Brain (tissue), 1 donor: ENCODE results near the genes CYP27A1 and PTPRN.

DNA sequence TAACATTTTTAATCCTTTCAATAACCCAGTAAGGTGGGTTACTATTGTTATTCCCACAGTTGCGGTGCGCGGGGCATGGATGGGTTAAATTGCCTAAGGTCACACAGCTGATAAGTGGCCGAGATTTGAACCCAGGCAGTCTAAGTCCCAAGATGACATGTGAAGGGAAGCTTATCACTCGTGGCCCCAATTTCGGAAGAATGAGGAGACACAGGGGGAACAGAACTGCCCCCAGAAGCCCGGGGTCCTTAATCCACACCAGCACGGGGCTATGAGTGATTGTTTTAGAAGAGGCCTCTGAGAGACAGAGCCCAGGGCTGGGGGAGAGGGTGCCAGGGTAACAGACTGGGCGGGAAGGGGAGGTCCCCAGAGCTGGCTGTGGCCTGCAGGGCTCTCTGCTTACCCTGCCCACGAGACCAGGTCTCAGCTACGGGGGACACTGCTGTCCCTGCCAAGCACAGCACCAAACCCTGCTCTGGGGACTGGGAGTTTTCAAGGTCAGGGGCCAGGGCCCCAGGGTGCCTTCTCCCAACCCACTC, 80.9 kb downstream of the TNS1 start:
- RRBS, result no CpG with 5 or more reads among the region's 11 CpGs

DNA sequence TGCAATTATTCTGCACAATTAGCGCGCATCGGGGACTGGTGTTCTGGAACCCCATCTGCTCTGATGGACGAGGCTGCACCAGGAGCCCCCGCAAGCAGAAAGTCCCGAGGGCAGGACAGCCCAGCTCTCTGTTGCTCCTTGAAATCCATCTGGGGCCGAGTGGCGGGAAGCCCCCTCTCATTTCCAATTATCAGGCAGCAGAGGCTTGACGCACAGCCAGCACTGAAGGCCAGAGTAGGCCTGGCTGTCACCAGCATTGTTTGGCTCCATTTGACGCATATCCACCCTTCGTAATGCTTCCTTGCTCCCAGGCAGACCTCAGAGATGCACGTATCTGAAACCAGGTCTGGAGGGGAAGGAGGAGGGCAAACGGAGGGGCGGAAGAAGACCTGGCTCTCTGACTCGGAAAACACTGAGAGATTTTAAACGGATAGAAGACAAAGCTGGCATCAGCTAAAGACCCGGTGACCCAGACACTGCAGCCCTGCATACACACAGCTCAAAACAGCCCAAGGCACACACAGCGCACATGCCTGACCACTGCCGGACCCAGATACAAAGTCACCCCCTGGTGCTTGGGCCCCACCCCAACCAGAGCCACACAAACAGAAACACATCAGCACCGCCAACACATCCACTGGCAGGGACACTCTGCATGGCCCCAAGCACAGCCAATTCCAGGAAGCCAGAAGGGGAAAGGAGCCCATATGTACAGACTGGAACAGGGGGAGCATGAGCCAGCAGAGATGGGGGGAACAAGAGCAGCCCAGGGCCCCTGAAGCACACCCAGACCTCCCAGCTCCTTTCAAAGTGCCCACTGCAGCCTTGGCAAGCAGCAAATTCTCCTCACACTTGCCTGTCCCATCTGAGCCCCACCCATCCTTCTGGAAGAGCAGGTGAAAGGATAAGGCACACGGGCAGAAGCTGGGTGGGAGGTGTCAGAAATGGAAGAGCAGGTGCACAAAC, 69.6 kb downstream of the TNS1 start:
- RRBS, result 7% methylated on average over 3 of the region's 21 CpGs

- RRBS, result no CpG with 5 or more reads among the region's 4 CpGs
Measured at GRCh38 chr2:217938864-217939448, 63.8 kb downstream of the TNS1 start.

DNA sequence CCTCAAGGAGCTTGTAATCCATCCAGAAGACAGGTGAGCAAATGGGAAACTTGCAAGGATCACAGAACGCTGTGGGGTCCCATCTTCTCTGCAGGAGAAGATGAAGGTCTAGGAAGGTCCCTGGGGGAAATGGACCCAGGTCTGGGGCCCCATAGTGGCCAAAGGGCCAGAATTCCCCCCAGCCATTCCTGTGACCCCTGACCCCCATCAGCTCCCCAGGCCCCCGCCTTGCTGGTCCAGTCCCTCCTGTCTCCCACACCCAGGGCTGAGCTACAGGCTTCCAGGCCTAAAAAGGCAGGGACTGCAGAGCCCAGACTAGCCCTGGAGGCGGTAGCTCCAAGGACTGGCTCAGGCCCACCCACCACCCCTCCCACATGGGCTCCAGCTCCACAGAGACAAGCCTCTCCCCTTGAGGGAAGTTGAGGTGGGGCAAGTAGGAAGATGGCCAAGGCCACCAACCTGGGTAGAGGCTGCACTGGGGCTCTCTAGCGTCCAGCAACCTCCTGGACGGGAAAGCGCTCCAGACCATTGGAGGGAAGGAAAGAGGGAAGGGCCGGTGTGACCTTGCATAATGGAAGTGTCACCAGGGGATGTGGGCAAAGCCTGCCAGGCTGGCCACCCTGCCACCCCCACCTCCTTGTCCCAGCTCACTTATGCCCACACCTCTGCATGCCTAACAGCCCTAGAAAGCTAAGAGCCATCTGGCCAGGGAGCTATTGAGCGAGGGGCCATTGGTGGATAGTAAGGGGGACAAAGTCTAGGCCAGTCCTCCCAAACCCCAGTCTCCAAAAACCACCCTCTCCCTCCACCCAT, 63.1 kb downstream of the TNS1 start:
- RRBS, result no CpG with 5 or more reads among the region's 8 CpGs

DNA sequence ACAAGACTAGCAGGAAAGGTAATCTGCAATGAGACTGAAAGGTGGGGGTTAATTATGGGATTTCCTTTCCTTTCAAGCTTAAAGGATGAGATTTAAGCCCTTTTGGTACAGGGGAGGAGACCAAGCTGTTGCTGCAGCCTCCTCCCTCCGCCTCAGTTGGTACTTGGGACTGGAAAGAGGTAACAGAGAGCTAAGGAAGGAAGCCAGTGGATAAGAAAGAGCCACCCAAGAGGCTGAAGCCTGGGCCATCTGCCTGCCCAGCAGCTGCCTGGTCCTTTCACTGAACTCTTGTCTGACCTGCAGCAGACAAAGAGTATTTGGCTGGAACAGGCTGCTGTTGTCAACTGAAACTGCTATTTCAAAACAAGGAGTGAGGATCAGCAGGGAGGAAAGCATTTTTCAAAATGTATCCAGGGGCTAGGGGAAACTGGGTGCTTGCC, 30.4 kb downstream of the TNS1 start:
- RRBS, result no CpG with 5 or more reads among the region's 1 CpG

GRCh38 chr2:218034531-218035372, 32.0 kb upstream of the TNS1 start:
- RRBS, result 15% methylated on average over 2 of the region's 27 CpGs

DNA sequence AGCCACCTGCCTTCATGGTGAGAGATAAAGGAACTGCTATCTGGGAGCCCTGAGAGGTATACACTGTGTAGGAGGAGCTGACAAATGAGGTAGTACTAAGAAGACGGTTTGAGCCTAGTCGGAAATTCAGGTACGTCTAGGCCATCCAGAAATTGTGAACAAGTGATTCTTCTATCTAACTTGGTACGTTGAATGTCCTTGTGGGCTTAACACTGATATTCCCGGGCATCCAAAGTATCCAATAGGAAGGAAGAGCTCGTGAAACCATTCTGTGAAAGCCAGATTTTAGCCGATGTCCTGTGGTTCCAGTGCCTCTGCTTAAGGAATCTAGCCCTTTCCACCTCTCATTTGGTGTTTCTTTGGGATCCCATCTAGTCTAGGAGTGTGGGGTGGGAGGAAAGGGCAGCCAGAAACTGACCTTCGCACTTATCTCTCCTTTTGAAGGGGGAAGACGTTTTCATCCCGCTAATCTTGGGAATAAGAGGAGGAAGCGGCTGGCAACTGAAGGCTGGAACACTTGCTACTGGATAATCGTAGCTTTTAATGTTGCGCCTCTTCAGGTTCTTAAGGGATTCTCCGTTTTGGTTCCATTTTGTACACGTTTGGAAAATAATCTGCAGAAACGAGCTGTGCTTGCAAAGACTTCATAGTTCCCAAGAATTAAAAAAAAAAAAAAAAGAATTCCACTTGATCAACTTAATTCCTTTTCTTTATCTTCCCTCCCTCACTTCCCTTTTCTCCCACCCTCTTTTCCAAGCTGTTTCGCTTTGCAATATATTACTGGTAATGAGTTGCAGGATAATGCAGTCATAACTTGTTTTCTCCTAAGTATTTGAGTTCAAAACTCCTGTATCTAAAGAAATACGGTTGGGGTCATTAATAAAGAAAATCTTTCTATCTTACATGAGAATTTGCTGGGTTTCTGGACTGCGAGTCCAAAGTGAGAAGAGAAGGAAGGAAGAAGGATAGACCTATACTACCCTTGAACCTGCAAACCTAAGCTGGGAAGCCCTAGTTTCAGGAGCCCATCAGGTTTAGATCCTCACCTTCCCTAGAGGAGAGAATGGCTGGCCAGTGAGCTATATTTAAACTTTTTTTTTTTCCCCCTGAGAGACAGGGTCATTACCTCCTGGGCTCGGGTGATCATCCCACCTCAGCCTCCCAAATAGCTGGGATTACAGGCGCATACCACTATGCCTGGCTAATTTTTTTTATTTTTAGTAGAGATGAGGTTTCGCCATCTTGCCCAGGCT, 6.9 kb upstream of the GPBAR1 start:
- RRBS, result no CpG with 5 or more reads among the region's 22 CpGs

- RRBS, result no CpG with 5 or more reads among the region's 4 CpGs
Measured at GRCh38 chr2:218278173-218278543, 7.8 kb downstream of the PNKD start.

GRCh38 chr2:218397211-218397712, 2.4 kb upstream of the CTDSP1 start:
- RRBS, result no CpG with 5 or more reads among the region's 14 CpGs

DNA sequence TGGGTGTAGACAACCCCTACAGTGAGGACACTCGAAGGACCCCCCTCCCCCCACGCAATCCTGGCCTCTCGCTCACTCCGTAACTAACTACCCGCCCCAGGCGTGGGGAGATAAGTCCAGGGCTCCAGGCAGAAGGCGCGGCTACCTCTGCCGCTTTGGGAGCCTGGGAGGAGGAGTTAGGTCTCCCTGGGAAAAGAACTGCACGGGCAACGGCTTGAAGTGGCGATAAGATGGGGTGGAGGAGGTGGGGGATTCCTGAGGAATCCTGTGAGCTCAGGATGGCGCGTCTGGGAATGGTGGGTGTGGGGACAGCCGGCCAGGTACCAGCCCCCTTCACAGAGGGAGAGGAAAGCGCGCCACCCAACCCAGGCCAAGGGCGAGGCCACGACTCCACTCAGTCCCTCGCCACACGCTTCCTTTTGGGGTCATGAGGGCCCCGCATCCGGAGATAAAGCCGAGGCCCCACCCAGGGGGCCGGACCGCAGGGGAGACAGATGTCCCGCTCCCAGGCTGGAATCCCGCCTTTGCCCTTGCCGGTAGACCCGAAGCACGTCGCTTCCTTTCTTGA, 1.9 kb upstream of the CTDSP1 start:
- RRBS, result 5% methylated on average over 5 of the region's 32 CpGs

DNA sequence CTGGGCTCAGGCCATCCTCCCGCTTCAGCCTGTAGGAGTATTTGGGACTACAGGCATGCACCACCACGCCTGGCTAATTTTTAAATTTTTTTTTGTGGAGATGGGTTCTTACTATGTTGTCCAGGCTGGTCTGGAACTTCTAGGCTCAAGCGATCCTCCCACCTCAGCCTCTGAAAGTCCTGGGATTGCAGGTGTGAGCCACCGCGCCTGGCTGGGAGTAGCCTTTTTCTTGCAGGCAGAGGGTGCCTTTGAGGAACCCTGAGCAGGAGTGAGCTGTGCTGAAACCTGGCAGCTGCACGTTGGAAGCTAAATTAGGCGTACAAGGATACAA, 8.0 kb downstream of the CTDSP1 start:
- RRBS, result no CpG with 5 or more reads among the region's 7 CpGs

- RRBS, result no CpG with 5 or more reads among the region's 4 CpGs
Measured at GRCh38 chr2:218679048-218679476, 7.2 kb downstream of the STK36 start.

- RRBS, result no CpG with 5 or more reads among the region's 10 CpGs
Measured at GRCh38 chr2:218745587-218746515, 35.2 kb downstream of the TTLL4 start.

DNA sequence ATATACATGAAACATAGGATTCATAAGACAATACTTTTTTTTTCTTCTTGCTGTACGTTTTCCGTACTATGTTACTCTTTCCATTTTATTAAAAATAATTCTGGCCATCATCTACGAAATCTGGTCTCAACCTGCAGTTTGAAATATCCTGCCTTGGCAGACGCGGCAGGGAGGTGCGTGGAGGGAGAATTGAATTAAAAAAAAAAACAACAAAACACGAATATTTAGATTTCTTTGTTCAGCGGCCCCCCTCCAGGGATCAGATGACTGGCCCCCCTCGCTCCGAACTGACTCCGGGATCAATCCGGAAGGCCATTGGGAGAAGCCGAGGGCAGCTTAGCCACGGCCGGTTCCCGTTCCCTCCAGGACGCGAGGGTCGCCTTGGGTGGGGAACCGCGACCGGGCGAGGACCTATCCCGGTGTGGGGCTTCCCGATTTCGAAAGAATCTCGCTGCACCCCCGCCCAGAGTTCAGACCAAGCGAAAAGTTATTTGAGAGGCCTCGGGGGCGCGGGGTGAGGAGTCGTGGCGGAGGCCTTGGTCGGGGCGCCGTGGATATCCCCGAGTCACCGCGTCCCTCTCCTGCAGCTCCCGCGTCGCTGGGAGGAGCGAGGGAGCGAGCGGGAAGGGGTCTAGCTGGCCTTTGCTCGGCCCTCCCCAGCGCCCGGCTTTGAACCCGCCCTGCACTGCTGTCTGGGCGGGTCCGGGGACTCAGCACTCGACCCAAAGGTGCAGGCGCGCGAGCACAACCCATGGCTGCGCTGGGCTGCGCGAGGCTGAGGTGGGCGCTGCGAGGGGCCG, at the start of gene CYP27A1:
TSS of gene CYP27A1 (plus strand) at position 716 of the 800 bp plus-strand sequence.
- RRBS, result 3% methylated on average over 19 of the region's 62 CpGs

- RRBS, result 3% methylated on average over 10 of the region's 19 CpGs
Measured at GRCh38 chr2:218860144-218860629, 582 bp downstream of the WNT6 start.

DNA sequence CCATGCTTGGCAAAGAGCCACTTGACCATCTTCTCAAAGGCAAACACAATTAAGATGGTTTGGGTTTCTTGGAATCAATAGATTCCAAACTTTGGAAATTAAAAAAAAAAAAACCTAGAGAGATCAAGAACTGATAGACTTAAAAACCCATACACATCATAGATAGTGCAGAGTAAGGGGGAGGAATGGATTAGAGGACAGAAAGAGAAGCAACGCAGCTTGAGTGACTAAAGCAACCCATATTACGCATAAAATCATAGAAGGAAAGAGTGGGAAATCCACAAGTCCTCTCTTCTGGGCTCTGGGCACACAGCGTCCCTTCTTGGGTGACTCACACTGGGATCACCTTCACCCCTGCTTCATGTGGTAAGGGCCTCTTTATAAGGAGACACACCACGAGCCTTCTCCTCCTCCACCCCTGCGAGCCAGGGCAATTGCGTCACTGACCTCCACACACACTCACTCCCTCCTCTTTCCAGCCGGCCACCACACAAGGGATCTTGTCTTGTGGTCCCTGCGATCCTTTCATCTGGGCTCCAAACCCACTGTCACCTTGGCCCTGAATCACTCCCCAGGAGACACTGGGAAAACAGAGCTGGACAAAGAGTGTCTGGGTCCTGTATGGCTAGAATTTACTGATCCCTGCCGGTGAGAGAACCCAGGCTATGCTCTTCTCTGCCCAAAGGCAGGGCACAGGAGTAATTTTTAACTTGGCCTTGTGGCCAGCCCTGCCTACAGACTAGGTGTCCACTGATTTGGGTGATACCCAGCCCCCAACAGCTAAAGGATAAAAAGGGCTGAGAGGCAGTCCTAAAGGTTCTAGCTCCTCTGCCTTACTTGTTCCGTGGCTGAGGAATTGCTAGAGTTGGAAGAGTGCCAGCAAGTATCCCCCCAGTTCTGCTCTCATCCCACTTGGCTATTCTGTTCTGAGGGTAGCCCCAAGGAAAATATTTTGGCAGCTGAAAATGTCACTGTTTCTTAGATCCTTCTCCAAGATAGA, 35.3 kb downstream of the NHEJ1 start:
- RRBS, result no CpG with 5 or more reads among the region's 10 CpGs

- RRBS, result no CpG with 5 or more reads among the region's 3 CpGs
Measured at GRCh38 chr2:219140791-219141098, 19.9 kb downstream of the NHEJ1 start.

DNA sequence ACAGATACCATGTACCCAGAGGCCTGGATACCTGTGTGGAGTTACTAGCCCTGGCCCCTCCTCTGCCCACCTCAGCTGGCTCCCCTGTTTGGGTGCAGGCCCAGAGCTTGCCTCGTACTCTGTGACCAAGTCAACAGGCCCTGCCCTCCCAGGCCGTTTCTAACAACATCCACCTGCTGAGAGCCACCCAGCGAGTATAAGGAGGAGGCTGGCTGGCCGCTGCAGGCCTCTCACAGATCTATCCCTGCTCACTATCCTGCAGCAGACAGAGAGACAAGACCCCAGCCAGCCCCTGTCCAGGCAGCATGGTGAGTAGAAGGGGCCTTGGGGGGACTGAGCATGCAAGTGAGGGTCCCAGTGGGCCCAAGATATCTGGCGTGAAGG, 12.5 kb upstream of the TUBA4A start:
- RRBS, result no CpG with 5 or more reads among the region's 5 CpGs

DNA sequence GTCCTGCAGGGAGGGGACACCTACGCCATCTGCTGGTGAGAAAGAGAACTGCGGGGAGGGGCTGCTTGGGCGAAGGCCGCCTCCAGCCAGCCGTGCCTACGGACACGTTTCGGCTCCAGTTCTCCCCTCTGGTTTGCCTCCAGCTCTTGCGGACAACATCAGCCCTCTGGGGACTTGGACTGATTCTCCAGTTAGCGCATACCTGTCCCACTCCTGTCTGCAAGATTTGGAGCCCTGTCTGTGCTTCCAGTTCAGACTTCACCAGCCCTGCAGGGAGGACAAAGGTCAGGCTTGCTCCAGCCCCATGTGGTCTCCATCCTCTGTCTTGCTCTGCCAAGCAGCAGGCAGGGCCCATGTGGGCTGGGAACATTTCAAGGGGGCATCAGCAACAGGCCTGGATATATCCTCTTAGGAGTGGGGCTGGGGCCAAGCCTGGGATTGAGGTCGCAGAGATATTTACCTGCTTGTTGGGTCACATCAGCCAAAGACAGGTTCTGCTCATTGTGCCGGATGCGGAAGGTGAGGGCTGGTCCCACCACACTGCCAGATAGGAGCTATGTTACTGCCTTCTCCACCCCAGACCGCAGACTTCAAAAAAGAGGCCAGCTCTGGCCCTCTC, 10.2 kb downstream of the PTPRN start:
- RRBS, result no CpG with 5 or more reads among the region's 14 CpGs

- RRBS, result 1% methylated on average over 11 of the region's 43 CpGs
Measured at GRCh38 chr2:219309228-219309860, at the start of gene PTPRN. Gene PTPRN, minus strand, starts transcription at chr2:219309401.